Aortic smooth muscle cell (primary cell): ENCODE measurements around a stretch of chr18.

DNA sequence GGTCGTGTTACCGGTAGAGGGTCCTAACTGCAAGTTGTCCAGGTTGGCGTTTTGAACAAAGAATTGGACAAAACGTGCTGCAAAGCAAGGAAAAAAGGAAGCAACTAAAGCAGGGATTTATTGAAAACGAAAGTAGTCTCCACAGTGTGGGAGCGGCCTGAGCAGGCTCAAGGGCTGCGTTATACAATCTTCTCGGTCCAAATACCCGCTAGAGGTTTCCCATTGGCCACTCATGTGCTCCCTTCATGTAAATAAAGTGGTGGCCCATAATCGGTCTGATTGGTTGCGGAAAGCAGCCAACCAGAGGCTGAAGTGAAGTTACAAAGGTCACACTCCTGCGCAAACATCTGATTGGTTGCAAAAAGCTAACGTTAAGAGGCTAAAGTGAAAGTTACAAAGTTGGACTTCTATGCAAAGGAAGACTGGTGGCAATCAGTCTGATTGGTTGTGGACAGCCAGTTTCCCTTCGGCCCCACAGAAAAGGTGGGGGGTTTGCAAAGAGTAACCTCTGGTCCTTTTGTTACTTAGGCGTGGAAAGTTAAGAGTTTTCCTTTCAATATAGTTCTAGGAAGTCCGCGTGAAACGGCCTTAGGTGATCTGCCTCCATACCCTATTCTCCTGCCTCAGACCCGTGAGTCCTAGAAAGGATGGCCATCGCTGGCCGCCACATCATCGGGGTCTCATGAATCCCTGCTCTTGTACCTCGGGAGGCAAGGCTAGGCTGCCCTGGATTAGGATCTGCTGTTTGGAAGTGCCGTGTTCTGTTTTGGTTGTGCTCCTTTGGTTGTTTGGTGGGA lies 80.5 kb upstream of the LDLRAD4 start:
- RRBS = no CpG with 5 or more reads among the region's 24 CpGs

DNA sequence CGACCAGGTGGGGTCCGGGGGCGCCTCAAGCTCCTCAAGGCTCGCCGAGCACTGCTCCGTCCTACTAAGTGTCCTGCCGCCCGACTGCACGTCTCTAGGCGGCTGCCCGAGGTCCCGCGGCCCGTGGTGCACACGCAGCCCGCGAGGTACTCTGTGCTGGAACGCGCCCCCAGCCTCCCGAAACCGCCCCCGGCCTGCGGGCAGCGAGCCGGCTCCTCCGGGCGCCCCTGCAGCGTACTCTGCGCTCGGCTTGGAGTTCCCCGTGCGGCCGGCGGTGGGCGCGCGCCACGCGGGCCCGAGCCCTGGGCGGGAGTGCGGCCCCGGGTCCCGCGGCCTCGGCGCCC lies 1.5 kb upstream of the LDLRAD4 start:
- RRBS = 1% methylated on average over 22 of the region's 47 CpGs

DNA sequence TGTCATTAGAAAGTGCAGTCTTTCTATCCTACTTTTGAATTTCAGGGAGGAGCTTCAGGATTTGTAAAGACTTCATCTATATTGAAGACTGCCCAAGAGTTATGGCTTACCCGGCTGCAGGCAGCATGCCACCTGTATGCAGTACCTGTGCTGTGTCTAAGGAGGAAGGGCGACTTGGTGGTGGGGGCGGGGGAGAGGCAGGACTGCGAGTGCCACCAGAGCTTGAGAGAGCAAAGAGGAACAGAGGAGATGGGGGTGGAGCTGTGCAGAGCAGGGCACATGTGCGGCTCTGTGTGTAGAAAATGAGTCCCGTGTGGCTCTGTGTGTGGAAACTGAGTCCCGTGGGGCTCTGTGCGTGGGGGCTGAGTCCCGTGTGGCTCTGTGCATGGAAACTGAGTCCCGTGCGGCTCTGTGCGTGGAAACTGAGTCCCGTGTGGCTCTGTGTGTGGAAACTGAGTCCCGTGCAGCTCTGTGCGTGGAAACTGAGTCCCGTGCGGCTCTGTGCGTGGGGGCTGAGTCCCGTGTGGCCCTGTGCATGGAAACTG lies 43.2 kb downstream of the LDLRAD4 start:
- RRBS = no CpG with 5 or more reads among the region's 19 CpGs

GRCh38 chr18:13279239-13279545 lies 60.6 kb downstream of the LDLRAD4 start:
- RRBS = no CpG with 5 or more reads among the region's 11 CpGs

GRCh38 chr18:13290837-13291777 lies 72.5 kb downstream of the LDLRAD4 start:
- RRBS = no CpG with 5 or more reads among the region's 17 CpGs

GRCh38 chr18:13399973-13400474 lies 181.5 kb downstream of the LDLRAD4 start:
- RRBS = no CpG with 5 or more reads among the region's 10 CpGs

DNA sequence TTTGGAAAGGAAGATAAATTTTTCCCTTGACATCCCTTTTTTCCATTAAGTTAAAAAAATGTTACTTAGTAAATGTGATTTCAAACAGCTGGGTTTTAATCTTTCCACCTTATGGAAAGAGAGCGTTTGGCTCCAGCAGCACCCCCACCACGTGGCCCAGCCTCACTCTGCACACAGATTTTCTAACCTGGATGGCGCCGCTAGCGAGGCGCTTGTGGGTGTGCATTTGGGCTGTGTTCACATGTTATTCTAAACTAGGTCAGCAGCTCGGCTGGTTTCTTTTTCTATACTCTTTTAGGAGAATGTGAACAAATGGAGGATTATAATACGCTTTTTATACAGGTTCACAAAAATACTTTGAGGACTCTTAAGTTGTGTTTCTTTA lies 218.0 kb downstream of the LDLRAD4 start:
- RRBS = no CpG with 5 or more reads among the region's 8 CpGs

DNA sequence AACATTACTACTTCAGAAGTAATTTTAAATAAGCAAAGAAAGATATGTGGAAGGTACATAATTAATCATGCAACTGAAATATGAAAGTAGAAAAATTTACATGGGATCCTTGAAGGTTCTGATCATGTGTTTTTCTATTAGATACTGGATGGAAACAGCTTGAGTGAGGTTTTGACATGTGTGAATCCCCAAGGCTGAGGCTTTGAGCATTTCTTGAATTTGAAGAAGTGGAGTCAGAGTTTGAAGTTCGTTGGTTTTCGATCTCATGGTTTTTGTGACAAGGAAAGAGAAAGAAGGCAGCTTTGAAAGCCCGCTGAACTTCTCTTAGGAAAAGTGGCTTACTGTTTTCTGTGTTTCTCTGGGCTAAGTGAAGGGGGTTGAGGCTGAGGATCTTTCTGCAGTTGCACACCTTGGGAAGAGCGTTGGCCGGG lies 220.1 kb downstream of the LDLRAD4 start:
- RRBS = no CpG with 5 or more reads among the region's 5 CpGs

GRCh38 chr18:13544040-13544813 lies 182.1 kb downstream of the FAM210A start:
- RRBS = no CpG with 5 or more reads among the region's 16 CpGs

DNA sequence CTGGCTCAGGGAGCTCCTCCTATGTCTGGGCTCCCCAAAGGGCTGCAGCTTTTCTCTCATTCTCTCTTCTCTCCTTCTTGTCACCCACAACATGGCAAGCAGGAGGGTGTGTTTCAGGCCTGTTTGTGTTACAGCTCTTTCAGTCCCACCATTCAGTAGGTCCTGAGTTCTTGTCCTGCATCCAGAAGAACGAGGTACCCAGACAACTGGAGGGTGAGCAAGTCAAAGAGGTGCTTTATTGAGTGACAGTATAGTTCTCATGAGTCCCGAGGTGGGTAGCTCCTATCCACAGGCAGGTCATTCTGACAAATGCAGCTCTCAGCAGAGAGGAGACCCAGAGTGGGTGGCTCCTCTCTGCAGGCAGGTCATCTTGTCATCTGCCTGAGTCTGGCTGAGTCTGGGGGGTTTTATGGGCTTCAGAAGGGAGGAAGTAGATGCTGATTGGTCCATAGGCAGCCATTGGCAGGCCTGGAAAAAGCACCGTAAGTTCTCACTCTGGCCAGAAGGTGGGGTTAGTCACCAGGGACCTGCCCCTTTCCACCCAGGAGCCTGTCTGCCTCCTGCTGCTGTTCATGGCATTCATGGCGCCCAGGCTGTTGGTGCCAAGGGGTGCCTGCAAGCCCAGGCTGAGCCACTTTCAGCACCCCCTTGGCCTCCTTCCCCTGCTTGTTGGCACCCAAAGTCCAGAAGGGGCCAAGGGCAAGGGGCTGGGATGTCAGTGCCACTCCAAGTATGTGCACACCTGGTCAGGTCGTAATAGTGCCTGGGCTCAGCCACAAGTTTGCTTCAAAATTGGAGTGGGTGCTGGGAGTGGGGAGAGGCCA lies 178.4 kb downstream of the FAM210A start:
- RRBS = no CpG with 5 or more reads among the region's 5 CpGs

DNA sequence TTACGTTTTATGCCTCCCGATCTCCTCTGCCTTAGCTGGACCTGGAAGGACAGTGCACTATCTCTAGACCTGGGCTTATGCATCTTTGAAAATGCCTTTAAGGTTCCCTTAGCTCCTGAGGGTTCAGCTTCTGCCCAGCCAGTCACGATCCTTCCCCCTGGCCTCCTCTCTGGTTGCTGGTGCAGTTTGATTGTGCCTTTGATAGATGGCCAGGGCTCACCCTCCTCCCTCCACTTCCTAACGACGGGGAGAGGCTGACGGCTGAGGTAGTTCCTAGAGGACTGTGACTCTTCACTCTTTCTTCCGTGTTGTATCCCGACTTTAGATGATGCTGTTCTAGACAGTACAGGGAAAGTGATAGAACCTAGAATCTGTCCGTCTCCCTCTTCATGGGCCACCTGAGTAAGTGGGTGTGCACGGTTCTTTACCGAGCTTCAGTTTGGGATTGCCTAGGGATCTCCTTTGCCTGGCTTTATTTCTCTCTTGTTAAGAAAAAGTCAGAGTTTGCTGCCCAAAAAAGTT lies 173.9 kb downstream of the FAM210A start:
- RRBS = no CpG with 5 or more reads among the region's 11 CpGs

DNA sequence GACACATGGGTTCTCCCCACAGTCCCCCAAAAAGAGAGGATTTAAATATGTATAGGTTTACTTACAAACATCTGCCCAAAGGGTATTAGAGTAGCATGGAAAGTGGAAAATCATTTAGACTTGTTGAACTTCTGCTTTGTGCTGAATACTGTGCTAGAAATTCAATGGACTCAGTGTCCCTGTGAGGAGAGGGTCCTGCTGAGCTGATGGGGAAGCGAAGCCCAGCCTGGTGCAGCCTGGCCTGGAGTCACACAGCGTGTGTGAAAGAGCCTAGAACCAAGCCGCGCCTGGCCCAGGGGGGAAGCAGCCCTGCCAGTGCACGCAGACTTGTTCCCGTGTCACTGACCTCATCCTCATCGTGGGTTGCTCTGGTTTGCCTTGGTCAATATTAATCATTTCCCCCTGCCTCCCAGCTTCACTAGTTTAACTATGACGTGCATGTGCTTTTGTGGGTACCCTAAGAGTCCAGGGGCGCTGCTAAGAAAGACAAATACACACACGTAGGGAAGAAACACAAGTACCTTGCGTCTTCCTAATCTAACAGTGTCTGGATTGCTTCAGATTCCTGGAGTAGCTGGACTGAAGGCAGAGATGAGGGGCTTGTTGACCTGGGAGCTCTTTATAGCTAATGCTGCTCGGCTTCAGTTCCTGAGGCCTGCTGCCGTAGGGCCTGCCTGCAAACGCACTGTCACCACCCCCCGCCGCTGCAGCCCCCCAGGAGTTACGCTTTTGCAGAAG lies 159.4 kb downstream of the FAM210A start:
- RRBS = no CpG with 5 or more reads among the region's 17 CpGs

- RRBS = 4% methylated on average over 28 of the region's 87 CpGs
Measured at GRCh38 chr18:13641299-13642423, 84.7 kb downstream of the FAM210A start.

DNA sequence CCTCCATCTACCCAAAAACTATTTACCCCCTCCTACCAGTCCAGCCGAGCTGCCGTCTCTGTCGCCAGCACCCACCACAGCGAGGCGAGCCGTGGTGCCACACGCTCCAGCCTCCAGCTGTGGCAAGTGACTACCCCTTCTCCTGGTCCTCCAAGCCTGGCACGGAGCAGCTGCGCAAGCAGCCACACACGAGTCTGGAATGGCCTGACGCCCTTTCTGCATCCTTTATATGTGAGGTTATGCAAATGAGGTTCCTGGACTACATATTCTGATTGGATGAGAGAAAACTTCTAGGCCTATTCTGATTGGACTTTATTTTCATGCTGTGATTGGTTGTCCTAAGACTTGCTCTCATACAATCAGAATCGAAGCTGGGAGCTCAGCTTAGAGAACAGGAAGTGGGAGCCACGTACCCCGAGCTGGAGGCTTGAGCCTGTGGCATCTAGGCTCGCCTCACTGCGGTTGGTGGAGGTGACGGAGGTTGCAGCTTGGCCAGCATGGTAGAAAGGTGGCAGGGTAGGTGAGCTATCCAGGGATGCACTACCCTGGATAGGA lies 99.0 kb upstream of the POTEC start:
- RRBS = no CpG with 5 or more reads among the region's 17 CpGs

DNA sequence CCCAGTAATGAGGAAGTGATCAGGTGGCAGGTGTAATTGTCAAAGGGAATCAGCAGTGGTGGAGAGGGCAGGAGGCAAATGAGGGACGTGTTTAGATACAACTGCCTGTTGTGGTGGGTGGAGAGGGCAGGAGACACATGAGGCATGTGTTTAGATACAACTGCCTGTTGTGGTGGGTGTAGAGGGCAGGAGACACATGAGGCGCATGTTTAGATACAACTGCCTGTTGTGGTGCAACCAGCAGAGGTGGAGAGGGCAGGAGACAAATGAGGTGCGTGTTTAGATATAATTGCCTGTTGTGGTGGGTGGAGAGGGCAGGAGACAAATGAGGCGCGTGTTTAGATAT lies 173.1 kb downstream of the ANKRD30B start:
- RRBS = no CpG with 5 or more reads among the region's 5 CpGs

DNA sequence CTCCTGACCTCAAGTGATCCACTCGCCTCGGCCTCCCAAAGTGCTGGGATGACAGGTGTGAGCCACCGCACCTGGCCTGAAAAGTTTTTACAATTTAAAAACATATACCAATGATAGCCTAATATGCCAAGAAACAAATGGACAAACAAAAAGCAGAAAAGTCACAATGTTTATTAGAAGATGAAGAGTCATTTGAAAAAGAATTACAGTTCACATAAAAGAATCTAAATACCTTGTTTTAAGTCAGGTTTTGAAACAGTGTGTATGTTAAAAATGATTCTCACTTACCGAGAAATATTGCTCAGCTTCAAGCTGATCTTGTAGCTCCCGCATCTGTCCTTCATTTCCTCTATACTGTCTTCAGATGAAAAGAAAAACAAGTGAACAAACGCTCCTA lies 129.1 kb downstream of the ROCK1 start:
- RRBS = no CpG with 5 or more reads among the region's 6 CpGs

DNA sequence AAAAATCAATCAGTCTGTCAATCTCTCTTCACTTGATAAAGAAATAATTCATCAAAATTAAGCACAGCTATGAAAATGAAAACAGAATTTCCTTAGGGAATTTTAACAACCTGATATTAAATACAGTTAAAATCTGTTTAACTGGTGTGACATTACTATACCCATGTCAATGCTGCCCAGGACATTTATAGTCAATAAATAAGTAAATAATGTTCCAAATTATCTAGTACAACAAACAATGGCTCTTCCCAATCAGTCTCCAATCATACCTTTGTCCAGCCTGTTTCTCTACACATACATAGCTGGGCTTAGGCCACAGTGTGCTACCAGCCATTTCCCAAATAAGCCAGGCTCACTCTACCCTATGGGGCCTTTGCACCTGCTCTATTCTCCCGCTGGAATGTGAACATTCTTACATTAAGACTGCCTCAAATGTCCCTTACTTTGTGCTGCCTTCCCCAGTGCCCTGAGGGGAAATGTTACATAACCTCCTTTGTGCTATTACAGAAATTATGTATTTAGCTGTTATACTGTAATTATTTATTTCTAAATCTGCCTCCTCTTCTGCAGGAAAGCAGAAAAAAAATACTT lies 37.4 kb downstream of the ROCK1 start:
- RRBS = no CpG with 5 or more reads among the region's 1 CpG

- RRBS = no CpG with 5 or more reads among the region's 3 CpGs
Measured at GRCh38 chr18:21163941-21164418, 52.4 kb upstream of the ROCK1 start.

DNA sequence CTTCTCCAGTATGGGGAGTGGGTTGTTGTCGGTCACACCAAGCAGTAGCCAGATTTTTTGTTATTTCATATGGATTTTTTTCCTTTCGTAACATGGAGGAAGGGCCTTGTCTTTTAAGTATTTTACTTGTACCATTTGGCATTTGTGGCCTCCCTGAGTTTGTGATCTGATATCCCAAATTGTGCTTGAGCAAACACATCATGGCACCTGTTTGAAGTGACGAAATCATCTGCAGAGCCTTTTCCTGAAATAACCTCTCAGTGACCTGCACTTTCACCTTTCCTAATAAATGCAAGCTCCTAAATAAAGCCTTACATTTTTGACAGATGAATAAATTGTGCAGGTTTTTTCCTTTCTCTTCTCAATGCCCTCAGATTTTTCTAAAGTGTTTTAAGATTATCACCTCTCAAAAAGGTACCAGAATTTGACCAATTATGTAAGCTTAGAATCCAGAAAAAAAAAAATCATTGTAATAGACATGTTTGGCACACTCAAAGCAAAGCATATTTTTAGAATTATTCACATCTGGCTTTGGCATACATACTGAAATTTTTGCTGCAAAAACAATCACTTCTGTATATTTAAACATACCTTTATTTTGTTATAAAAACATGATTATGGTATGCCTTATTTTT lies 143.6 kb downstream of the ESCO1 start:
- RRBS = no CpG with 5 or more reads among the region's 3 CpGs